ENCODE data around the genes NKAIN2 and NCOA7.

- PRO-cap = no peak
Observed at GRCh38 chr6:123439392-123440050, 197.2 kb downstream of the TRDN start.

DNA sequence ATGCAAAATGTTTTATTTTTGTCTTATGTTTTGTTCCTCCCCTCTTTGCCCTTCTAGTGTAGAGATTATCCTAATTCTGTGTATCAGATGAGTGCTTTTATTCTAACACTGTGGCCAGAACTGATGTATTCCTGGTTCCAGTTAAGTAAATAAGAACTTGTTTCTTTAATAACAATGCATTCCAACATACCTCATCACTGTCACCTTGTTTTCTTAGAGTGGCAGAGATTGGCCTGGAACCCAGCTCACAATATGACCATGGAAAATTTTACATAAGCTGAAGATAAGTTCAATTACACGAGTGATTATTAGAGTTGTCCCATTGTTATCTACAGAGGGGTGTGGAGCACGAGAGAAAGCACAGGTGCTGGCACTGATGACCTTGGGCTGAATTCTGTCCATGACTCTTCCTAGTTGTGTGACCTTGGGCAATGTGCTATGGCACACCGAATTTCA lies 194.9 kb downstream of the TRDN start:
- PRO-cap = no peak

GRCh38 chr6:123494147-123494595 lies 142.6 kb downstream of the TRDN start:
- PRO-cap = no peak

DNA sequence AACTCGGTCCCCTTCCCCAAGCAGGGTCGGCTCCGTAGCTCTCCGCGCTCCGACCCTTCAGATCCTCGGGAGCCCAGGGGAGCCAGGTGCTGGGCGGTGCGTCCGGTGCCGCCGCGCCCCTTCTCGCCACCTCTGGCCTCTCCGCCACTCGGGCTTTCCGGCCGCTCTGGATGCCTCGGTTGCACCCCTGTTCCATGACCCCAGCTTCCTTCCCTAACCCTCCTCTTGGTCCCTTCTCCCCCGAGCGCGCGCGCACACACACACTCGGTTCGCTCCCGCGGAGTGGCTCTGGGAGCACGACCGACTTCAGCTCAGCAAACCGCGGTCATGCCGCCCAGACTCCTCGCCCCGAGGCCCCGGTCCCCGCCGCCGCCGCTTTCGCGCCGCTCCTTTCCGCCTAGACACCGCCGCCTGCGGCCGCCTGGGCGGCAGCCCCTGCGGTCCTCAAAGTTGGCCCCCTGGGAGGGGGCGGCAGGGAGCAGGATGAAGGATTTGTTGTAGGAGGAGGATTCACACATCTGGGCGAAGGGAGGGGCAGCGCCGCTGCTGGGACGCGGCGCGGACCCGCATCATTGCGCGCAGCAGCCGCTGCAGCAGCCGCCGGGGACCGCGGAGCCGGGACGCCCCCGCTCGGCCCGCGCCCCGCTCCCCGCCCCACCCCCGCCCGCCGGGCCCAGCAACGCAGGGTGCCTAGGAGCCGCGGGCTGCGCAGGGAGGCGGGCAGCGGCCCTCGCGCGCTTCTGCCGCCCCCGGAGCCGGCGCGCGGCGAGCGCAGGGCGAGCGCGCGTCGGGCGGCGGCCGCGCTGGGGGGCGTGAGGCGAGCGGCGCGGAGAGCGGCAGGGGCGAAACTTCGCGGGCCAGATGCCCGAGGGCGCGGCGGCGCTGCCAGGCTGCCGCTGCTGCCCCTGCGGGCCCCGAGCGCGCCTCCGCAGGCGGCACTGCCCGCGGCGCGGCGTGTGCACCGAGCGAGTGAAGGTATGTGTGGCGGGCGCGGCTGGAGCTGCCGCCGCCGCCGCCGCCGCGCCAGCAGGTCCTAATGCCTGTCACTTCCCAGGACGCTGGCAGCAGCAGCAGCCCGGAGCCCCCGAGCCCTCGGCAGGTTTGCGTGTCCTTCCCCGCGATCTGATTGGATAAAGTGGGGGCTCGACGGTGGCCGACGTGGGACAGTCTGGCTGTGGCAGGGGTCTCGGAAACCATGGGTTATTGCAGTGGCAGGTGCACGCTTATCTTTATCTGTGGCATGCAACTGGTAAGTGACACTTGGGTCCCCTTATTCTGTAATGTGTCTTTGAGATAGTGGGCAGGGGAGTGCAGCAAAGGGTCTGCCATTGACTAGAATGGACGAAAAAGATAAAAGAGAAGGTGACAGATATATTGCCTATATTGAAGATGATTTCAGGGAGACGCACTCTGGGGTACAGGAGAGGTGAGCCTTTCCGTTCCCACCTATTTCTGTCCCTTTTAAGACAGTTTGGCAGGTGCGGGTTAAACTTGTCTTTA lies at the start of gene NKAIN2:
Gene NKAIN2 (plus strand): TSS at position 860 of the 1,500 bp plus-strand sequence.
- PRO-cap = no peak

DNA sequence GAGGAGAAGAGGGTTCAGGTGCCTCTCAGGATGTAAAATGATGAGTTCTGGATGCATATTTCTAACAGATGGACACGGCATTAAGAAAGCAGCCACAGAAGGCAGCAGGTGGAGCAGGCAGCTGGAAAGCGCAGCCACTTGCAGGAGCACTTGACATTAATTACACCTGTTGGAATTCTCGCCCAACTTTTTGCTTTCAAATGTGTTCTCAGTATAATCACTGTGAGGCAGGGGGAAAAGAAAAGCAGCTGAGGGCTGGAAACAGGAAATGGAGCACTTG lies 164.2 kb downstream of the NKAIN2 start:
- PRO-cap = no peak

DNA sequence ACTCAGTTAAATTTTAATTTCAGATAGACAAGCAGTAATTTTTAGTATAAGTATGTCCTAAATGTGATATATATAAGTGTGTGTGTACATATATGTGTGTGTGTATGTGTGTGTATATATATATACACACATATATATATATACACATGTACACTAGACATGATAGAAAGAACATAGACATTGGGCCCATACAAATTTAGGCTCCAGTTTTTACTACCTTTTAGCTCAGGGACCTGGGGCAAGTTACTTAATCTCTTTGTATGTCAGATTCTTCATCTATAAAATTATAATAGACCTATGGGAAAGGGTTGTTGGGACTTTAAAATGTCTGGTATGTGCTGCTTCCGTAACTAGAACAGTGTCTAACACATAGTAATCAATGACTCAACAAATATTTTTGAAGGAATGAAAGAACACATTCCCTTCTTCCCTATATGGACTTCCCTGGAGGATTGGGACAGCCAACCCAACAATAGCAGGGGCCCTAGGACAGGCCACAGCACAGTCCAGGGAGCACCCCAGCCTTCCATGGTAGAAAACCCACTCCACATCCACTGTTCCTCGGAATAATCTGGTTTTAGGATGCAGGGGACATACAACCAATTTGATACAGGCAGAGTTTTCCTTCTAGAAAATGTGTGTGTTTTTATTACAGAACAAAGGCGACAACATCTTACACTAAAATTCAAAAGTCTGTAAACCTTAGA lies 50.7 kb upstream of the TPD52L1 start:
- PRO-cap = unidirectional peak, plus-strand start at position 499 of the sequence

GRCh38 chr6:125154126-125154712 lies 646 bp downstream of the TPD52L1 start:
- PRO-cap = no peak

- PRO-cap = no peak
Observed at GRCh38 chr6:125154713-125155464, 1.3 kb downstream of the TPD52L1 start.

GRCh38 chr6:125197589-125198374 lies 44.2 kb downstream of the TPD52L1 start:
- PRO-cap = unidirectional peak, minus-strand start at chr6:125197822

- PRO-cap = no peak
Observed at GRCh38 chr6:125313954-125314236, 12.1 kb upstream of the HDDC2 start.

DNA sequence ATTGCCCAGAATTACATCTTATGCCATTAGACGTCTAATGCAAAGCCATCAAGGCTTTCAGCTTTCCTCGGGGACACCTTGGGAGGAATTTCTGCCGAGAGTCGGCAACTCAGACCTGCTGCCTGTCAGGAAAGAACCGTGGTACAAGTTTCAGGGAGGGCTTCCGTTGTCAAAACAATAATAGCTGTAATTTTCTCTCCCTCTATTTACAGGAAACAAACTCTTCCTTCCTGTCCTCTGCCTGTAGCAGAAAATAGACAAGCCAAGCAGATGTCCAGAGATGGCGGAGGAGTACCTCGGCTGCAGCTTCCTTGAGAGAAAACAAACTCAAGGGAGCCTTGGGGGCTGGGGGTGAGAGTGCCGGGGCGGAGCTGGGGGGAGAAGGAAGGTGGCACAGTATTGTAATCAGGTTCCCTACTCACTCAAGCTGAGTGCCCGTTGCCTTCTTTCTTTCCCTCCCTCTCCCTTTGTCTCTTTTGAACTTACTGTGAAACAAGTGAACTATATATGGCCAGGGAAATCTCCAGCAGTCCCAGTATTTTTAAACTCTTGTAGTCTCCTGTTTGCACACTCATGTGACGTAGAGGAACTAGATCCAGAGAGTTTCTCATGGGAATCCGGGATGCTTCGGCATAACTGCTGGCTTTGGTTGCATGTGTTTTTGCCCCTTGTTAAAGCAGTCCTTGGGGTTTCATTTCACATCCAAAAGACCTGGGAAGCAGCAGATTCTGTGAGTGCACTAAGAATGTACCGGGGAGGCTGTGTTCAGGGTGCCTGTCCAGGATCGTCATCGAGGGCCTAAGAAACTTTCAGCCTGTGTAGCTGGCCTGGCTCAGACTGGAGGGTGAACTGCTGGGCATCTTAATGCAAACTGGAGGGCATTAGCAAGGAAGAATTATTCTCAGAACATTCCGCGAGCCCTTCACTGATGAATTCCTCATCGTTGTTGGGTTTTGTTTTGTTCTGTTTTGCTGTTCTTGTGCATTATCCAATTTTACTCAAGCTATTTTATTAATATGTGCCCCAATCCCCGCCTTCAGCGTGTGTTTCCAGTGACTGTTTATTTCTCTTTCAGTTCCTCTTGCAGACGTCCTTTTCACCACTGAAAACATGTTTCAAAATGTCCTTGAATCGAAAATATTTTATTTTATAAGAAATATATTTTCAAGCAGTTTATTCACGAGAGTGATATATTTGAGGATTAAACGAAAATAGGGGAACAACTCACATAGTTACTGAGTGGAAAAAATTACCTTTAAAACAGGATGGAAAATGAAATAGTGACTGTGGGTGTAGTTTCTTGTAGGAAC lies 44.7 kb upstream of the HDDC2 start:
- PRO-cap = bidirectional peak, plus-strand start at position 701 of the sequence, minus-strand start at position 478 of the sequence

- PRO-cap = no peak
Observed at GRCh38 chr6:125639624-125640160, 109.7 kb upstream of the HEY2 start.

DNA sequence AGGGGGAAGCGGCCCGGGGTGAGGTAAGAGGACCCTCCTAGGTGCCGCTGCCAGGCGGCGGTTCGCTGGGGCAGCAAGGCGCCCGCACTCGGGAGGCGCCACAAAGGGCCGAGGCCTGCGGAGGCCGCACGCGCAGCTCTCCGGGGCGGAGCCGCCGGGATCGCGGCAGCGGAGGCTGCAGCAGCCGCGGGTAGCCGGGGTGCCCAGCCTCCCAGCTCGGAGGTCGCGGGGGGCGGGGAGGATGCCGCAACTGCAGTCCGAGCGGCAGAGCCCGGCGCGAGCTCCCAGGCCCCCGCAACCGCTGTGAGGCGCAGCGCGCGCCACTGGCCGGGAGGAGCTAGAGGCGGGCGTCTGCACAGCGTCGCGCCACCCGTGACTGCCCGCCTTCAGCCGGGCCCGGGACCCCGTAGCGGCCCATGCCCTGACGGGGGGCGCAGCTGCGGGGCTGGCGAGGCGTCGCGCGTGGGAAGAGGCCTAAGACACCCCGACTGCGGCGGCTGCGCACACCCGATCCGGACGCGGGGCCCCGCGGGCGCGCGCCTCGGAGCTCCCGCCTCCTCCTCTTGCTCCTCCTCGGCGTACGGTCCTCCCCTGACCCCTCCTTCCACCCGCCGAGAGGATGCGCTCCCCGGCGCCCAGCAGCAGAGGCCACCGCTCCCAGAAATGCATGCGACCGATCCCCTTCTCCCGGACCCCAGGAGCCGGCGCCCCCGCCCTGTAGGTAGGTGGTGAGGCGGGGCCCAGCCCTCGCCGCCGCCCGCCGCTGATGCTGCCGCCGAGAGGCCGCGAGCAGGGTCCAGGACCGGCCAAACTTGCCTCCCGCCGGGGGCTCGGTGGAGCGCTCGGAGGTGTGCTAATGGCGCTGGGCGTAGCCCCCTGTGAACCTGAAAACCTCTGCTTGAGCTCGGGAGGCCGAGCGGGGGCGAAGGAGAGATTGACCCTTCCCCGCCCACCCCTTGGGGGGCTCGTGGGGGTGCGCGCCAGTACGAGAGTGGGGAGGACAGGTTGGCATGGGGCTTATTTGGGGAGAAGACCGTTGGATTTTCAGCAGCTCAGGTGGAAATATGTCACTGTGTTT lies at the start of gene NCOA7:
Gene NCOA7 (plus strand): TSS at position 614 of the 1,078 bp plus-strand sequence.
- PRO-cap = bidirectional peak, plus-strand start at position 103 of the sequence, minus-strand start at position 102 of the sequence; bidirectional peak, plus-strand start at position 614 of the sequence, minus-strand start at position 325 of the sequence

- PRO-cap = bidirectional peak, plus-strand start at chr6:125919247, minus-strand start at chr6:125919009
Observed at GRCh38 chr6:125918605-125919801, 37.6 kb upstream of the HINT3 start.

DNA sequence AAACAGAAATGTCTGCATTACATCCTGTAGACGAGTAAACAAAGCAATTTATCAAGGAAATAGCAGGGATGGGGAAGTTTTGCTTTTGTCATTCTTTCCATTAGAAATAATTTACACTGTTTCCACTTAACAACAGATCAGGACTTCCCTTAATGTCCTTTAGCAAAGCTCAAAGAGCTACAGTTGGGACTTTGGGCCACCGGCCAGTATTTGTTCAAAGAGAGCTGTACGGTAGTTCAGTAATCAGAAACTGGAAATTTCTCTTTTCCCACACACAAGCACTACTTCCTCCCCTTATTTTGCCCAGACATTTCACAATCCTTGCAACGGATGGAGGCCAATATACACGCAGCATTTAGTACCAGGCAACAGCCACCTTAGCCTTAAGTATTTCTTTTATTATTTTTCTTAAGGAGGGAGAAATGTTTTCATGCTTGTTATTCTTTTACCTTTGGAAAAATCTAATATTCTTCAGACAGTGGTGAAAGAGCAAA lies 12.1 kb upstream of the HINT3 start:
- PRO-cap = no peak

GRCh38 chr6:125977788-125979166 lies 8.1 kb upstream of the TRMT11 start:
- PRO-cap = no peak

- PRO-cap = no peak
Observed at GRCh38 chr6:125989713-125990266, 3.5 kb downstream of the TRMT11 start.

- PRO-cap = no peak
Observed at GRCh38 chr6:127922054-127922405, 21.2 kb upstream of the THEMIS start.

- PRO-cap = no peak
Observed at GRCh38 chr6:128425527-128426069, 94.8 kb downstream of the PTPRK start.

- PRO-cap = no peak
Observed at GRCh38 chr6:128480099-128480781, 40.2 kb downstream of the PTPRK start.